Measurements from ENCODE around the gene TTLL11.

GRCh38 chr9:121074206-121074660, 522 bp upstream of the CNTRL start:
- PRO-cap = bidirectional peak, plus-strand start at chr9:121074565, minus-strand start at chr9:121074374; bidirectional peak, plus-strand start at chr9:121074632, minus-strand start at chr9:121074737
CAGE:
- cytosol, long polyA minus RNA = no peak
- cytosol, long polyA plus RNA = no peak
- long polyA plus RNA = no peak
- nucleus, long polyA minus RNA = no peak
- nucleus, long polyA plus RNA = no peak

GRCh38 chr9:121113228-121113915, 38.6 kb downstream of the CNTRL start:
- PRO-cap = no peak
CAGE:
- cytosol, long polyA minus RNA = no peak
- cytosol, long polyA plus RNA = no peak
- long polyA plus RNA = no peak
- nucleus, long polyA minus RNA = no peak
- nucleus, long polyA plus RNA = no peak

DNA sequence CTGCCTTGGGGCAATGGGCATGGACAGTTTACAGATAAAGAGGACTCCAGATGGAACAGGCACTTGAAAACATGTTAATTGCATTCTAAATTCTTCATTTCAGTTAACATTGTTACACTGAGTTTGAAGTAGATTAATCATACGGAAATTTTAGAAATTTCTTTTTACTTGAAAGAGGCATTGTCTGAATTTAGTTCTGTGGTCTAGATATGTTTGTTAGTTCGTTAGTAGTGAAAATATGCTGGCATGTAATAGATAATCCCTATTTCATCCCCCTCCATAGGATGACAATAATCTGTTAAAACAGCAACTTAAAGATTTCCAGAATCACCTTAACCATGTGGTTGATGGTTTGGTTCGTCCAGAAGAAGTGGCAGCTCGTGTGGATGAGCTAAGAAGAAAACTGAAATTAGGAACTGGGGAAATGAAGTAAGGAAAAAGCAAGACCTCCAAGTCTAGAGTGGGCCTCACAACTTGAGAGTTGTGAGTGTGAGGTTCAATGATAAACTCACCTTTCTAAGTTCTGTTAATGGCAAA, 61.2 kb downstream of the RAB14 start:
- PRO-cap = no peak
CAGE:
- cytosol, long polyA minus RNA = start-site peak on the plus strand centred at position 387 of the sequence, 87 bp wide, 11 reads
- cytosol, long polyA plus RNA = no peak
- long polyA plus RNA = no peak
- nucleus, long polyA minus RNA = no peak
- nucleus, long polyA plus RNA = no peak

GRCh38 chr9:121220953-121221627, 19.4 kb upstream of the RAB14 start:
- PRO-cap = no peak
CAGE:
- cytosol, long polyA minus RNA = no peak
- cytosol, long polyA plus RNA = no peak
- long polyA plus RNA = no peak
- nucleus, long polyA minus RNA = no peak
- nucleus, long polyA plus RNA = no peak

GRCh38 chr9:121228608-121229110, 27.0 kb upstream of the RAB14 start:
- PRO-cap = no peak
CAGE:
- cytosol, long polyA minus RNA = no peak
- cytosol, long polyA plus RNA = no peak
- long polyA plus RNA = no peak
- nucleus, long polyA minus RNA = no peak
- nucleus, long polyA plus RNA = no peak

DNA sequence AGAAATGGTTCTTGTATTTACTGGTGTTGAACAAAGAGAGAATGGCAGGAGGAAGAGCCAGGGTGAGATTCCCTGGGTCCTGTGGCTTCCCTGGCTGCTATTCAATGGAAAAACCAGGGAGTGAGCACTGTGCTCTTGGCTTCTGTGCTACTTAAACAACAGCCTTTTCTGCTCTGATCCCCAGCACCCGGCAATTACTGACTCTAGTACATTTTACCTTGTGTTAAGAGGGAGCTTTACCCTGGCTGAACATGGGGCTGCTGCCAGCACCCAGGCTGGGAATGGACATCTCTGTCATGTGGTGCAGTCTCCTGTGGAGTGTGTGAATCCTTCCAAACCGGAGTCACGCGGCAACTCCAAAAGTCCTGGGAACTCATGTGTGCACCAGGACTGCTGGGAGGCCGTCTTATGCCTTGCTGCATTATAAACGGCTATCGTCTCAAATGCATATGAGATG, 1.1 kb upstream of the GSN start:
- PRO-cap = no peak
CAGE:
- cytosol, long polyA minus RNA = no peak
- cytosol, long polyA plus RNA = no peak
- long polyA plus RNA = no peak
- nucleus, long polyA minus RNA = no peak
- nucleus, long polyA plus RNA = no peak

GRCh38 chr9:121286292-121287384, 18.7 kb downstream of the GSN start:
- PRO-cap = bidirectional peak, plus-strand start at chr9:121286520, minus-strand start at chr9:121286443; bidirectional peak, plus-strand start at chr9:121286650, minus-strand start at chr9:121286612; unidirectional peak, minus-strand start at chr9:121286838; bidirectional peak, plus-strand start at chr9:121287263, minus-strand start at chr9:121287050
CAGE:
- cytosol, long polyA minus RNA = start-site peak on the plus strand at chr9:121286068-121286652, 22 reads
- cytosol, long polyA plus RNA = no peak
- long polyA plus RNA = no peak
- nucleus, long polyA minus RNA = start-site peak on the minus strand at chr9:121286421-121286501, 21 reads; start-site peak on the minus strand at chr9:121286940-121286979, 20 reads
- nucleus, long polyA plus RNA = no peak

GRCh38 chr9:121288152-121288810, 20.3 kb downstream of the GSN start:
- PRO-cap = no peak
CAGE:
- cytosol, long polyA minus RNA = no peak
- cytosol, long polyA plus RNA = no peak
- long polyA plus RNA = no peak
- nucleus, long polyA minus RNA = no peak
- nucleus, long polyA plus RNA = no peak

- PRO-cap = no peak
CAGE:
- cytosol, long polyA minus RNA = start-site peak on the plus strand at chr9:121332589-121332712, 19 reads
- cytosol, long polyA plus RNA = no peak
- long polyA plus RNA = no peak
- nucleus, long polyA minus RNA = no peak
- nucleus, long polyA plus RNA = no peak
Measured at GRCh38 chr9:121332354-121332881, 37.6 kb downstream of the STOM start.

DNA sequence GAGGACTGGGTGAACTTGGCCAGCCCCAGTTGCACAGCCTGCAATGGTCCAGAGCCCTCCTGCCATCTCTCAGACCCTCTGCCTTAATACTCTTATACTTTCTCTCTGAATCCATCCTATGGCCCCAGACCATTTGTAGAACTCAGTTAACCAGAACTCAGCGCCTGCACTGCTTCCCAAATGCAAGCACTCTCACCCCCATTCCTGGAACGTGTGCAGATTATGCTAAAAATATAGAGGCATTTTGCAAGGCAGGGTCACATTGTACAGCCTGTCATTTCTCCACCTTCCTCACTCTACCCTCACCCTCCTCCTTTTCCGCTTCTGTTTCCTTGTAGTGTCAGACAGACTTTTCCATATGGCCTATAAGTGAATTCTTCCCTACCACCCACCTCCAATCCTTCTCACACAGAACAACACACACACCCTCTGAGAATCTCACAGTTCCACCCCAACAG, 25.4 kb downstream of the GGTA1 start:
- PRO-cap = no peak
CAGE:
- cytosol, long polyA minus RNA = no peak
- cytosol, long polyA plus RNA = no peak
- long polyA plus RNA = no peak
- nucleus, long polyA minus RNA = no peak
- nucleus, long polyA plus RNA = no peak

GRCh38 chr9:121484723-121485054, 15.0 kb downstream of the GGTA1 start:
- PRO-cap = no peak
CAGE:
- cytosol, long polyA minus RNA = no peak
- cytosol, long polyA plus RNA = no peak
- long polyA plus RNA = no peak
- nucleus, long polyA minus RNA = no peak
- nucleus, long polyA plus RNA = no peak

DNA sequence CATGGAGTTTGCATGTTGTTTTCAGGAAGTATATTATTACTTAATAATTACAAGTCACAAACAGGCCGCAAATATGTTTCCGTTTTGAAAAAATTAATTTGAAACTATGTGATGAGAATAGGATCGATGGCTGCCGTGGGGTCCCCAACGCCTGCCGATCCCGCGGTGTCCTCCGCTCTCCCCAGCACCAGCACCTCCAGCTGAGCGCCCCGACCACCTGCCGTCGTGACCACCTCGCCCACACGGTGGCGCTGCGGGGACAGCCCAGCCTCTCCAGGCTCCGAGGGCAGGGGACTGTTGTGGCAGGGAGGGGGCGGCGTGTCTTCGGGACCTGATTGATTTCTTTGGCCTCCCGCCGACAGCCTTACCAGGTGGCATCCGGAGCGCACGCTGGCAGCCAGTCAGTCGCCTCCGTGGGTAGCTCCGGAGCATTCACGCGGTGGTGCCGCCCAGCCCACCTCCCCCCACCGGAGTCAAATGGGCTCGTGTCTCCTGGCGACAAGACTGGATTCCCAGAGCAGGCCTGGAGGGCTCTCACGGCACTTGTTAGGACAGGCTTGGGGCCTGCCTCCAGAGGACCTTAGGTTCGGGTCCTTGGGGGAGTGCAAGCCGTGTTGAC, 50.9 kb upstream of the GGTA1 start:
- PRO-cap = no peak
CAGE:
- cytosol, long polyA minus RNA = no peak
- cytosol, long polyA plus RNA = no peak
- long polyA plus RNA = no peak
- nucleus, long polyA minus RNA = no peak
- nucleus, long polyA plus RNA = no peak

DNA sequence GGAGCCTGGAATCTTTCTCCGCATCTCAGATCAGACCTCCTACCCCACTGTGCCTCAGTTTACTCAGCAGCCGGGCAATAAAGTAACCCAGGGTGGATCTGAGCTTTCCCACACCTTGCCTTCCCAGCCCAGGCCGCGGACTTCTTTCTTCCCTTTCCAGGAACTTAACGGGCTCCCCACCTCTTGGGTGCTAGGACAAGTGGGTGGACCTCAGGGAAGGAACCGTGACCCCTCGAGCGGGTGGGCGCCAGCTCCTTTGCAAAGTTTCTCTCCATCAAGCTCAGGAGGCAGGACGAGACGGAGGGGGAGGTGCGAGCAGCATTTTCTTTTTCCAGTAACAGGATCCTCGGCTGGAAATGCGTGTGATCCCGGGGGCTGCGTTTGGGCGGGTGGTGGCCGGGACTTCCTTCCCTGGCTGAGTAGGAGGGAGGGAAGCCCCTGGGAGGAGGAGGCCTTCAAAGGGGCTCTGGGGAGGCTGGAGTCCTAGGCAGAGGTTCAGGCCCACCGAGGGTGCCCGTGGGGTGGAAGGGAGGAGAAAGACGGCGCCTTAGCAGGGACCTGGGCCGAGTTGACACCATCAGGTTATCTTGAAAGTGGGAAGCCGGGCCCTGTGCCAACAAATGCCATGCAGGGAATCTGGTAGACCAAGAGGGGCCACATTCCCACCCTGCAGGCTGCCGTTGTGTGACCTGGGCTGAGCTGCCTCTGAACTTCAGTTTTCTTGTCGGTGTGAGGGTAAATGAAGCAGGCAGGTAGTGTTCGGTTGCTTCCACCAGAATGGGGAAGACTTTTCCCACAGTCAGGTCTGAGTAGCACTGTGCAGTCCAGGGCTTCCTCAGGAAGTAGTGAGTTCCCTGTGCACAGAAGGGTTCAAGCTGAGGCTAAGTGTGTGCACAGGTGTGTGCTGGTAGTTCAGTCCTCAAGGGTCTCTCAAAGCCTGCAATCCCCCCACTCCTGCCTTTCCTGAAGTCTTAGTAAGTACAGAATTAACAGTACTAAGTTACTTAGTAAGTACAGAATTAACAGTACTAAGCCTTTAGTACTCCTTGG, 1.0 kb downstream of the DAB2IP start:
- PRO-cap = bidirectional peak, plus-strand start at position 422 of the sequence, minus-strand start at position 145 of the sequence
CAGE:
- cytosol, long polyA minus RNA = no peak
- cytosol, long polyA plus RNA = no peak
- long polyA plus RNA = no peak
- nucleus, long polyA minus RNA = no peak
- nucleus, long polyA plus RNA = no peak

GRCh38 chr9:121662559-121663350, 11.3 kb downstream of the DAB2IP start:
- PRO-cap = unidirectional peak, plus-strand start at chr9:121663261
CAGE:
- cytosol, long polyA minus RNA = no peak
- cytosol, long polyA plus RNA = no peak
- long polyA plus RNA = no peak
- nucleus, long polyA minus RNA = no peak
- nucleus, long polyA plus RNA = no peak

GRCh38 chr9:121734837-121735732, 83.7 kb downstream of the DAB2IP start:
- PRO-cap = no peak
CAGE:
- cytosol, long polyA minus RNA = no peak
- cytosol, long polyA plus RNA = no peak
- long polyA plus RNA = no peak
- nucleus, long polyA minus RNA = no peak
- nucleus, long polyA plus RNA = no peak

DNA sequence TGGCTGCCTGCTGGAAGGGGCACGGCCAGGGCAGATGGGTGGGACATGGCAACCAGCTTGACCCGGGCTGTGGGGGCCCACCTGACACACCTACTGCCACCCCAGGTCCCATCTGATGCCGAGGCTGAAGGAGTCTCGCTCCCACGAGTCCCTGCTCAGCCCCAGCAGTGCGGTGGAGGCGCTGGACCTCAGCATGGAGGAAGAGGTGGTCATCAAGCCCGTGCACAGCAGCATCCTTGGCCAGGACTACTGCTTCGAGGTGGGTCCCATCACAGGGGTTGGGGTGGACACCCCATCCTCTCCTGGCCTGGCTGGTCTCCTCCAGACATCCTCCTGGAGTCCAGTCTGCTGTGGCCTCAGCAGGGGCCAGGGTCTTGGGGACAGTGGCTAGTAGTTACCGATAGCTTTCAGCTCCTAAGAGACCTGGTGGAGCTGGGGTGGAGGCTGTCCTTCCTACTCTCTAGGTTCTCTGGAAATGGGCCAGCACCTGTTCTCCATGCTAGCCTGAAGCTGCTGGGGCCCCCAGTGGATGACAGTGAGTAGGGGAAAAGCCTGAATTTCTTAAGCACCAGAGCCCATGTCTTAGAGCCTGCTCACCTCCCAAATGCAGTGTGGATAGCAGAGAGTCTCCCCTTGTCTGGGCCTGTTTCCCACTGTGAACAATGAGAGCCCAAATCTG, 105.6 kb downstream of the DAB2IP start:
- PRO-cap = no peak
CAGE:
- cytosol, long polyA minus RNA = no peak
- cytosol, long polyA plus RNA = no peak
- long polyA plus RNA = no peak
- nucleus, long polyA minus RNA = no peak
- nucleus, long polyA plus RNA = no peak

- PRO-cap = no peak
CAGE:
- cytosol, long polyA minus RNA = no peak
- cytosol, long polyA plus RNA = no peak
- long polyA plus RNA = no peak
- nucleus, long polyA minus RNA = no peak
- nucleus, long polyA plus RNA = no peak
Measured at GRCh38 chr9:121772569-121773725, 121.5 kb downstream of the DAB2IP start.

GRCh38 chr9:122092558-122093617, at the start of gene TTLL11:
Gene TTLL11 (minus strand): TSS chr9:122093308.
- PRO-cap = bidirectional peak, plus-strand start at chr9:122093485, minus-strand start at chr9:122093307
CAGE:
- cytosol, long polyA minus RNA = no peak
- cytosol, long polyA plus RNA = no peak
- long polyA plus RNA = no peak
- nucleus, long polyA minus RNA = start-site peak on the minus strand at chr9:122093275-122093342, 80 reads
- nucleus, long polyA plus RNA = start-site peak on the minus strand at chr9:122093182-122093338, 11 and 19 reads in 2 replicates

DNA sequence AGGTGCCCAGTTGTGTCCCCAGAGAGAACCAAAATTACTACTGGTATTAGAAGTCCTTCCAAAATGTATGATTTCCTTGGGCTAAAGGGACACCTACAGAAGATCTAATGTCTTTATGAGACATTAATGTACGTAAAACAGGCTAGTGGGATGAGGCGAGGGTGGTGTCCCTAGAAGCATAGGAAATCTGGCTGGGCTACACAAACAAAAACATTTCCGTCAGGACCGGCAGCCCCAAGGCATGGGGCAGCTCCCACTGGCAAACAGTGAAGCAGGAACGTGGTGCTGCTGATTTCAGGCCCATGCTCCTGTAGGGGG, 42.2 kb downstream of the MRRF start:
- PRO-cap = bidirectional peak, plus-strand start at position 266 of the sequence, minus-strand start at position 268 of the sequence
CAGE:
- cytosol, long polyA minus RNA = no peak
- cytosol, long polyA plus RNA = no peak
- long polyA plus RNA = no peak
- nucleus, long polyA minus RNA = no peak
- nucleus, long polyA plus RNA = no peak

DNA sequence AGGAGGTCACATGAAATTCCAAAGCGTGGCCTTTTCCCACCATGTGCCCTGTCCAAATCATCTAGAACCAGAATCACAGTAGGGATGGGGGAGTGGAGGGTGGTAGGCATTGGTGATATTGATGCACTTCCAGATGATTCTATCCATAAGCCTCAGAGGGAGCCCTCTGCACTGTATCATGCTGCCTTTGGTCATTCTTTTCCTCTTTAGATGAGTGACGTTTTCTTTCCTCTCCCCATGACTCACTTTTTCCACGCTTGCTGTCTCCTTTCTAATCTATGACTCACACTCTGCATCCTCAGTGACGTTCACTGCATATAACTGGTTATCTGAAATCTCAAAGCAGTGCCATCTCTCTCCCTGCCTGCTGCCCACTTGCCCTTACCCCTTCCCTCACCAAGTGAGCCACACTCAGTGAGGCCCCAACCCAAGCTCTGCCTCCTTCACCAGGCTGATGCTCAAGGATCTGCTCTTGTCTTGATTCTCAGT, 31.5 kb downstream of the PTGS1 start:
- PRO-cap = bidirectional peak, plus-strand start at position 378 of the sequence, minus-strand start at position 173 of the sequence
CAGE:
- cytosol, long polyA minus RNA = no peak
- cytosol, long polyA plus RNA = no peak
- long polyA plus RNA = no peak
- nucleus, long polyA minus RNA = no peak
- nucleus, long polyA plus RNA = no peak